ENCODE measurements around a stretch of chr3.

DNA sequence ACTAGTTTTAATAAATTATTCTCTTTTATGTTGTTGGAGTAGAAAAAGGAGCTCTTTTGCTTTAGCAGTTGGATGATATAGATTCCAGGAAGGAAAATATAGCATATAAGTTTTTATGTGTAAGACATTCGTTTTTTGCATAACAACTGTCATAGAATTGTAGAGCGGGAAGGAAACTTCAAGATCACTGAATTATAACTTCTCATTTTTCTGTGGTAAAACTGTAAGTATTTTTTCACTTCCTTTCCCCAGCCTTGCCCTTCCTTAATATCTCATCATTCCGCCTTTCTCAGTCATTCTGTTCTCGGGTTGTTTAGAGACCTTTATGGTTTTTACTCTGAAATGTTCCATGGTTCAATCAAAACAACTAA is 1.0 kb downstream of the EAF2 start:
- PRO-cap, 2 experiments: no peak in any of the 2 experiments

- PRO-cap, 2 experiments: no peak in any of the 2 experiments
These were observed 12.5 kb downstream of the KPNA1 start for GRCh38 chr3:122502067-122502820.

DNA sequence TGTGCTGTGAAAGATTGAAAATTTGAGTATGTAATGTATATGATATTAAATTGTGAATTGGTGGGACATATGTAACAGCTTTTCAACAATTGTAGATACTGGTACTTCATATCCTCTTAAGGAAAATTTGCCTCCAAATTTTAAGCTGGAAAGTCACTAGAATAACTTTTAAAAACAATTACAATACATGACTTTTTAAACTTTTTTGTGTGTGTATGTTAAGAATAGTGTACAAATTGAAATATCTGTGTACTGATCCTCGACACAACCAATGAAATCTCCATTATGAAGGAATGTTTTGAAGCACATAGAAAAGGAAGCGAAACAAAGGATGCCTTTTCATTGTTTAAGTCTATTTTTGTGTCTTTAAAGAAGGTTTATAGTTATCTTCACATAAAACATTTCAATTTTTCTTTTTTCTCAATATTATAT is 1.4 kb downstream of the PARP15 start:
- PRO-cap, 2 experiments: no peak in any of the 2 experiments

DNA sequence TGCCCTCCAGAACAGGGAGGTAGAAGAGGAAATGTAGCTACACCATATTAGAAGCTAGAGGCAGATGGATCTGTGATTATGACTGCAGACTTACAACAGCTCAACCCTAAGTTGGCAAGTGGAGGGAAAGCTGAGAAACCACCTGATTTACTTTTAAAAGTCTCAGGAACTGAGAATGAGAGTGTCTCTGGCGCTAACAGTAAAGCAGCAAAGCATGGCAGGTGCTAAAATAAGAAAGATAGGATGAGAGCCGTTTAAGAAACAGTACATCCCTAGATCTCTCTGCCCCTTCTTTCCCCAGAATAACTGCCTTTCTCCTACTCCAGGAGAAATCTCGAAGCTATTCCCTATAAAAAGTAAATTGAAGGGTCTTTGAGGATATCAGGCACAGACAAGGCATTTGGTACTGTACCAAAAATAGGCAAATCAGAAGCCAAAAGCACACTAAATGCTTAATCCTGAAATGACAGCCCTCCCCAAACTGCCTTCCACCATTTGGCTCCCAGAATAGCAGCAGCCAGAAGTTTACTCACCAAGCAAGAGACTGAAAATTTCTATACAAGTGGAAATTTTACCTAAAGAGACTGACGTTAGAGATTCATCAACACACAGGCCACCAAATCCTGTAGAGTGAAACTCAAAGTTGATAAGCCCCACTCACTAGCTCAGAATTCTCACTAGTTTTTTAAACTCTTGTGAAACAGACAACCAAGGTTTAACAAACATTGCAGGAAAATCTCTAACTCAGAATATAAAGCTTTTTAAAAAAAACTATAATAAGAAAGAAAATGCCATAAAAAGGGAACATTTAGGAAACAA is 34.2 kb upstream of the PARP14 start:
- PRO-cap, 2 experiments: no peak in any of the 2 experiments

DNA sequence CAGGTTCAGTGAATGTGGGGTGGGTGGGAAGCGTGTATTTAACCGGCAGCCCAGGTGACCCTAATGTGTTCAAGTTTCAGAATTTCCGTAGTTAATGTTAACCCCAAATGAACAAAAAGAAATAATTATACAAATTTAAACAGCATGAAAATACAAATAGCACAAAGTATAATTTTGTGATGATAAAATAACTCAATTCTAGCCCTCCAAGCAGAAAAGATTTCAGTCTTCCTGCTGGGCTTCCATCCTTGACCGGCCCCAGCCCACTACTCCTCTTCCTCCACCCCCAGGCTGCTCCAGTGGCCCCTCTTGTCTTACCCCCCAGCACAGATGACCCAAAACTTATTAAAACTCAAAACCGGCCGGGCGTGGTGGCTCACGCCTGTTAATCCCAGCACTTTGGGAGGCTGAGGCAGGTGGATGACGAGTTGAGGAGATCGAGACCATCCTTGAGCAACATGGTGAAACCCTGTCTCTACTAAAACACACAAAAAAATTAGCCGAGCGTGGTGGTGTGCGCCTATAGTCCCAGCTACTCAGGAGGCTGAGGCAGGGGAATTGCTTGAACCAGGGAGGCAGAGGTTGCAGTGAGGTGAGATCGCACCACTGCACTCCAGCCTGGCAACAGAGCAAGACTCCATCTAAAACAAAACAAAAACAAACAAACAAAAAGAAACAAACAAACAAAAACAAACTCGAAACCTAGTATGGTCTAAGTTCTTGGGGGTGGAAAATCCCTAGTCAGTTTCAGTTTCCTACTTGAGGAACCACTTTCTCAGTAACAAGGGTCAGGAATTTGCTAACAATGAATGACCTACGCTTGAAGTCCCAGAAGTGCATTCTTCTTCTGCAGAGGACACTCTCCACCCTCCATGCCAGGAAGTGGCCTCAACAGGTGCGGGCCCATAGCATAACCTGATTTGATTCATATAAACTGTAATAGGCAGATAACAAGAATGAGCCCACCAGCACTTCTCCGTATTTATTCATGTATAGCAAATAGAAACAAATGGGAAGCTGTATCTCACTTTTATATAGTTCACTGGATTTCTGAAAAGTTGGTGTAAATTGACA is 2.1 kb downstream of the PARP14 start:
- PRO-cap, 2 experiments: peak in 1 of 2 experiments; most common plus-strand start position 831 of the sequence (in 1); most common minus-strand start position 748 of the sequence (in 1)

- PRO-cap, 2 experiments: no peak in any of the 2 experiments
These were observed 8.0 kb downstream of the PARP14 start for GRCh38 chr3:122688600-122689068.

GRCh38 chr3:122698261-122698722 is 17.7 kb downstream of the PARP14 start:
- PRO-cap, 2 experiments: no peak in any of the 2 experiments

DNA sequence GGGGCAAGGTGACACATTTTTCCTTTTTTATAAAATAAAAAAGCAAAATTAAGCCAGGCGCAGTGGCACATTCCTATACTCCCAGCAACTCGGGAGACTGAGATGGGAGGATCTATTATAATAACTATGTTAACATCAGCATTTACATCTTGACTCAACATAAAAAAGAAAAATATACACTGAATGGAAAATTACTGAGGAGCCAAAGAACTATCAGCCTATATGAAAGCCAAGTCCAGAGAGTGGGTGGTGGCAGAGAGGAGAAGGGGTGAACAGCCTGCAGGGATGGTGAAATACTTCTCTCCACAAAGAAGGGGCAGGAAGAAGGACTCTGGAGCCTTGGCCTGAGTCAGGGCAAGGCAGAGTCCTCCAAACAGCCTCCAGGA is 26.0 kb downstream of the HSPBAP1 start:
- PRO-cap, 2 experiments: no peak in any of the 2 experiments

DNA sequence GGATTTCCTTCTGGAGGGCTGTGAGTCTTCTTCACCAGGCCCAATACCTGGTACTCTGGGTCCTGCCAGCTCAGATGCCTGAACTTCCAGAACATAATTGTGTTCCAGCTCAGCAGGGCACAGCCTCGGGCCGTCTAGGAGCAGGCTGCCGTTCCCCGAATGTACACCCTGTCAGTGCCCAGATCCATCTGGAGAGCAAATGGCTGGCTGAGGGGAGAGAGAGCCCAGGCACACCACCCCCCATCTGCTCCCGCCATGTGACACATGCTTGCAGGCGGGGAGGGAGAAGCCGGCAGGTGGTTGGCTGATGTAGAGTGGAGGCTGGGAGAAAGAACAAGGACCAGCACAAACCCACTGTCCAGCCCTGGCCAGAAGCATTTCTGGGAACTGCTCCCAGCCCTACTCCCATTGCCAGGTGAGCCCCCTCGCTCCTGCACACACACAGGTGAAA is 53.7 kb downstream of the SEMA5B start:
- PRO-cap, 2 experiments: peak in 2 of 2 experiments; most common plus-strand start position 312 of the sequence (in 1); most common minus-strand start position 190 of the sequence (in 2)

DNA sequence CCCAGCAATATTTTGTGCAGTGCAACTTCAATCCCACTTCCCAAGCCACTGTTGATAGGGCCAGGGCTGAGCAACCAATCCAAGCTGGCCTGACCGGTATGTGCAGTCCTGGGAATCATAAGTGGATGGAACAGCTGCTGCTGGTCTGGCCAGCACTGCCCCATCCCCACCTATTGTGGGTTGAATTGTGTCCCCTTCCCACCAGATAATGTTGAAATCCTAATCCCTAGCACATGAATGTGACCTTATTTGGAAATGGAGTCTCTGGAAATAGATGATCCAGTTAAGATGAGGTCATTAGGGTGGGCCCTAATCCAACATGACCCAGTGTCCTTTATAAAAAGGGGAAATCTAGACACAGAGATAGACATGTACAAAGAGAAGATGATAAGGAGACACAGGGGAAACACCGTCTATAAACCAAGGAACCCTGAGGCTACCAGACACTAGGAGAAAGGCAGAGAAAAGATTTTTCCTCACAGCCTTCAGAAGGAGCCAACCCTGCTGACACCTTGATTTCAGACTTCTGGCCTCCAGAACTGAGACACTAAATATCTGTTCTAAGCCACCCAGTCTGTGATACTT is 13.6 kb upstream of the PDIA5 start:
- PRO-cap, 2 experiments: peak in 1 of 2 experiments; most common plus-strand start position 366 of the sequence (in 1); most common minus-strand start position 168 of the sequence (in 1)

- PRO-cap, 2 experiments: peak in 1 of 2 experiments; most common minus-strand start chr3:123068477 (in 1)
These were observed 1.4 kb downstream of the PDIA5 start for GRCh38 chr3:123067972-123068935.

DNA sequence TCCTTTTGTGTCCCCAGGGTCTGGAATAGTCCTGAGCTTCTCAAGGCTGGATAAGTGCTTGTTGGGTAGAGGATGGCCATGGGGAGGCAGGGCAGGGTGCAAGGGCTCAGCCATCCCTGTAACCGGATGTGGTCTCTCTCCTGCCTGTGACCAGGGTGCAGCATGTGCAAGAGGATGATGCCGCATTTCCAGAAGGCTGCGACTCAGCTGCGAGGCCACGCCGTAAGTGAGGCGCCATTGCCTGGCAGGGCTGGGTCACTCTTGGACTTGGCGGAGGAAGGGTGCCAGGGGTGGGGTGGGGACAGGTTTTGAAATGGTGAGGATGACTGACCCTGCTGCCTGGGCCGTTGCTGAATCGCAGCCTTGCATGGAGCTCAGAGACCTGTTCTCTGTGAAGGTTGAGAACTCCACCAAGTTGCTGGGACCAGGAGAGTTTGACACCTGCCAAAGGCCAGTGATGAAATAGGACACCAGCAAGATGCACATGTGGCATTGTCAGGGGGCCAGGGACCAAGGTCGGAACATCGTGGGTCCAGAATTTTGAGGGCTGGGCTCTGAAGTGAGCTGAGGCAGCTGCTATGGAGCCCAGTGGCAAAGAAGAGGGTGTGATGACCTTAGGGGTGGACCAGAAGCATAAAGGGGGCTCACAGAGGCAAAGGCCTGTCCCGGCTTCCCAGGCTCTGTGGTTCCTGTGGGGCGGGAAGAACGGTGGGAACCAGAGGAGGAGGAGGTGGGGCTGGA is 49.4 kb downstream of the PDIA5 start:
- PRO-cap, 2 experiments: no peak in any of the 2 experiments

GRCh38 chr3:123385814-123386492 is 62.9 kb downstream of the ADCY5 start:
- PRO-cap, 2 experiments: peak in 1 of 2 experiments; most common plus-strand start chr3:123386228 (in 1); most common minus-strand start chr3:123386141 (in 1)

DNA sequence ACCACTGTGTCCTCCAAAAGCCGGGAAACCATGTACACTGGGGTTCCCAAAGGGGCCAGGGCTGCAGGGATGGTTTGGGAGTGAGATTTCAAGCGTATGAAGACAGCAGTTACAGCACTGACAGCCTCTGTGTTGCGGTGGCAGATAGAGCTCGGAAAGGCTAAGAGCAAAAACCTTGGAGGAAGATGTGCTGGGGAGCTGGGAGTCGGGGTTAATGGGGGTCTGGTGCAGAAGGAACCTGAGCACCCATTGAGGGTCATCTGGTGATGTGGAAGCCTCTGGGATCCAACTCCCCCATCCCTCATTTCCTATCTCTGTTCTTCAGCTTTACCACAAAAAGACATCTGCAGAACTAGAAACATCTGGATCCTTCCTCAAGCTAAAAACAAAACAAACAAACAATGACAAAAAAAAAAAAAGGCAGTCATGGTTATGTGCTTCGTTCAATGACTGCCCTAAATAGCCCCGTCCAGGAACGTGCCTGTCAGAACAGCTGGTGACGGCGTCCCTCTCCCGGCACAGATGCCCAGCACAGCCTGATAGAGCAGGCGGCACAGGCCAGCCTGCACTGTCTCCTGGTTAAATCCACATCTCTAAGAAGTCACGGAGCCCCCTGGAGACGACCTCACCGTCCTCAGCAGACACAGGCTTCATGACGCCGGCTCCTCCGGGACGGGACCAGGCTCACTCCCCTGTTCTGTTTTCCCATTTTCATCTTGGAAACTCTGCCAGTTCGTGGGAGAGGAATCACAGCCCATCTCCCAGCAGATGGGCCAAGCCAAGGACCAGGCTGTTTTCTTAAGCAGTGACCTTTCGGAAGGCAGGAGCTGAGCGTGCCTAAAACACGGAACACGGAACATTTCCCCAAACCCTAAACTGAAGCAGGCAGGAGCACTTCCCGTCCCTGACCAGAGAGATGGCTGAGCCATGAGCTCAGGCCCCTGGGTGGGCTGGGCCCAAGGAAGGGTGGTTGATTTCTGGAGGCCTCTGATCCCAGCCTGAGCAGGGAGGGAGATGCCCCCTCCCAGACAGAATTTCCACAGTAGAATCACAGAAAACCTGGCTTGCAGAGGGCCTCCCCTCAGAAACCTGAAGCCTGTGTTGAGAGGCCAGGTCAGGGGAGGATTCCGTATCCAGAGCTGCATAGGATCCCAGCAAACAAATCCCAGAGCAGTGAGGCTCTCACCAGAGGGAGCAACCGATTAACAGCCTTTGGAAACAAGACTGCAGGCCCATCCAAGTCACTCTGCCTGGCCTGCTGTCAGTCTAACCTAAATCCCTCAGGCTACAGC is 36.0 kb downstream of the ADCY5 start:
- PRO-cap, 2 experiments: peak in 2 of 2 experiments; most common plus-strand start position 487 of the sequence (in 2); most common minus-strand start position 448 of the sequence (in 1)

DNA sequence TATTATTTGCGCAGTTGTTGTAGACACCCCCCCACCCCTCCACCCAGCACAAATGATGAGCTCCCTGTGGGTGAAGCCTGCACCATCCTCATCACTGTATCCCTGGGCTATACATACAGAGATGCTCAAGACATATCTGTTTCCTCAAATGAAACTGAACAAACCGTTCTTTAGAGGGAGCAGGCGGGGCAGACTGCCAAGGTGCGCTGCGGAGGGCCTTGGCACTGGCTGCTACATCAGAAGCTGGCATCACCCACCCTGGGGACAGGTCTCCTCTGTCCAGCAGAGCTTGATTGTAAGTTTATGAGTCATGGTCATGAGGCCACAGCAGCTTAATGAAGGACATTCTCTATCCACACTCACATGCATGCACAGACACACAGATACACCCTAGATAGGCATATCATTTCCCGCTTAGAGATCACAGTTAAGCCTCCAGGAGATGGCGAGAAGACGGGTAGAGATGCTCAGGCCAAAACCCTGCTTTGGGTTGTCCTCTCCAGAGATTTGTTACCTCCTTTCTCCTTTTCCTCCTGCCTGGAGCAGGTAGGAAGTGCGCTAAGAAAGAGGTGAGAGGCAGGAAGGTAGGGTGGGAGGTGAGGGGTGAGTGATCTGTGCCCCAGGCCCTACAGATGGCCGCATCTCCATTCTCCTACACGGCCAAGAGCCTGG is 28.9 kb downstream of the ADCY5 start:
- PRO-cap, 2 experiments: no peak in any of the 2 experiments

- PRO-cap, 2 experiments: no peak in any of the 2 experiments
These were observed 1.1 kb upstream of the HACD2 start for GRCh38 chr3:123585972-123586240.

DNA sequence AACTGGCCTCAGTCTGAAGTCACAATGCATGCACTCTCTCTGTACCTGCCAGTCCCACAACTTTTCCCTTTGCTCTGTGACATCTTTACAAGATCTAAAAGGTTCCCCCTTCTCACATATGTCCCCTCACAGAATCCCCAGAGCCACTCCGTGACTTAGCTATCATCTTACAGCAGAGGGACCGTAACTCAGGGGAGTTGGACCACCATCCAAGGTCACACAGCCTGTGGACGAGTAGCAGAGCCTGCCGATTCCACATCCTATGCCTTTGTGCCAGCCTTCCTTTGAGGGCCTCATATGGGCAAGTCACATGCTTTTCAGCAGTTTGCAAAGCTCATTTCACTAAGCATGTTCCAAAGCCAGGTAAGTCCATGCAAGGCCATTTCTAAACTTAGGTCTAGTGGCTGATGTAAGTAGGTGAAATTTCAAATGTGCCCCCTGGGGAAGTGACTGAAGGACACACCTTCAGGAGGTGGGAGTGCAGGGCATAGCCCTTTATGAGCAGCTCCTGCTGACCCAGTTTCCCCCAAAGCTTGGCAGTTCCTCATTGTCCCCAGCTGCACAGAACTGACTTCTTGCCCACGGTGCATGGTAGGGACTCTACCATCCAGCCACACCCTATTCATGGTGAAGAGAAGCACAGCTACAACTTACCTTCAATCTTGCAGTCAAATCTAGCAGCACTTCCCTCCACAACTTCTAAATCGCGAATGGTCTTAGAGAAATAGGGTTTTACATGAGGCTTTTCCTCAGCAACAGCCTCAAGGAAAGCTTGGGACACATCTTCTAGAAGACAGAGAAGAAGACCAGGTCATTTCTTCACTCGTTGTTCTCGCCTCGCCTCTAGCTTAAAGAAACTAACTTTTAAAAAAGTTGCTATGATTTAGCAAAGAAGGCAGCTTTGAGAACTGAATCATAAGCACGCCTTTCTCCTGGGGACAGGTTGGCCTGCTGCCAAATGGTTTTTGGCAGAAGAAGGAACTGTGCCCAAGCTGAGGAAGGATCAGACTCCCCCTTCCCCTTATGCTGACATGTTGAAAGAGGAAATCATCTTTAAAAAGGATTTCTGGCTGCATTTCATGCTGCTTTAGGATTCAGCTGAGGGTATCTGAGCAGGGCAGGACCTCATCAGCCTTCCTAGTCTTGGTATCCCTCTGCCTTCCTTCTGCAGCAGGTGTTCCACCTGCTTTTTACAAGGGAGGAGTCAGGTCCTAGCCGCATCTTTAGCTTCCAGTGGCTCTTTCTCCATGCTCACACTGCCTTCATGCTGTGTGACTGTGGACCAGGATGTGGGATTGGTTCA is 33.6 kb upstream of the HACD2 start:
- PRO-cap, 2 experiments: no peak in any of the 2 experiments

- PRO-cap, 2 experiments: peak in 1 of 2 experiments; most common minus-strand start chr3:123667799 (in 1)
These were observed 82.8 kb upstream of the HACD2 start for GRCh38 chr3:123667640-123668104.

DNA sequence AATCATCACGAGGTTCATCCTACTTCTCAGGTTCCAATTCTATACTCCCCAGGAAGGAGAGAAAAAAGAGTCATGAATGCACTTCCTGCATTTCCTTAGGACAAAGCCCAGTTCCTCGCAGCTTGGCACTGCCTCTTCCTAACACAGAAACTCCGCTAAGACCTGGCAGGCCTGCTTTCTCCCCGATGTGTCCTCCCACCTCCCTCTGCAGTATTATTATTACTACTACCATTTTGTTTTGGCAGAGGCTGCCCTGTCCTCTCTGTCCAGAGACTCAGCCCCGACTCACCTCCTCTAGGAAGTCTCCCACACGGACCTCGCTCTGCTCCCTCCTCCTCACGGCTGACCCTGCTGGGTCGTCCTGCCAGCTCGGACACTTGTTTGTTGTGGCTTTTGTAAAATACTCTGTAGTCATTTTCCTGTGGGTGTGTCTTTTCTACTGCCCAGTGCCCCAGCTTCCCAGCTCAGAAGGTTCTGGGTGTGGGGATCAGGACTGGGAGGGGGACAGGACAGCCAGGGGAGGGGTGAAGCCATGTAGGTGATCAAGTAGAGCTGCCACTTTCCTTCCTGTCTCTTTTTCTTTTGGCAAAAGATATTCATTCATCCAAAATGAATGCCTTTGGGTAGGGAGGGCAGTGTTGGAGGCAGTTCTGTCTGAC is 107.3 kb upstream of the HACD2 start:
- PRO-cap, 2 experiments: peak in 2 of 2 experiments; most common plus-strand start position 467 of the sequence (in 1); most common minus-strand start position 363 of the sequence (in 2)

DNA sequence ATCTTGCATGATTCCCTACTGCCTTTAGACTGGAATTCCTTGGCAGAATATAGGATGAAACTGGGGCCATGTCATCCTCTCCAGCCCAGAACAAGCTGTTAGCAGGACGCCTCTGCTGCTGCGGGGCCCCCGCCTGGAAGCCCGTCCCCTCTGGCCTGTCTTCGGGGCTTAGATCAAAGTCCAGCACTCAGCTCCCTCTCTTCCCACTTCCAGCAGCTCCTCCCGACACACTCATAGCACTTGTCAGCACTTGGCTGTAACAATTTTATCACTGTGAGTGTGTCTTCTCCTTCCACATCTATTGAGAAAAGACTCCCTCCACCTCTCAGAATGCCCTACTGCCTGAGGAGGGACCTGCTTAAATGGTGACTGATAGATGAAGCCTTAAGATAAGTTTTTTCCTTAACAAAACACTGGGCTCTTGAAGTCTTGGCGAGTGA is 112.0 kb upstream of the HACD2 start:
- PRO-cap, 2 experiments: no peak in any of the 2 experiments

Measured in heart right ventricle (tissue), 2 donors.